HTERT-HM (cell line): ENCODE data around the genes DDX54 and TPCN1.

GRCh38 chr12:111313788-111314214, 55.1 kb downstream of the PHETA1 start:
- RRBS = no CpG with 5 or more reads among the region's 10 CpGs

DNA sequence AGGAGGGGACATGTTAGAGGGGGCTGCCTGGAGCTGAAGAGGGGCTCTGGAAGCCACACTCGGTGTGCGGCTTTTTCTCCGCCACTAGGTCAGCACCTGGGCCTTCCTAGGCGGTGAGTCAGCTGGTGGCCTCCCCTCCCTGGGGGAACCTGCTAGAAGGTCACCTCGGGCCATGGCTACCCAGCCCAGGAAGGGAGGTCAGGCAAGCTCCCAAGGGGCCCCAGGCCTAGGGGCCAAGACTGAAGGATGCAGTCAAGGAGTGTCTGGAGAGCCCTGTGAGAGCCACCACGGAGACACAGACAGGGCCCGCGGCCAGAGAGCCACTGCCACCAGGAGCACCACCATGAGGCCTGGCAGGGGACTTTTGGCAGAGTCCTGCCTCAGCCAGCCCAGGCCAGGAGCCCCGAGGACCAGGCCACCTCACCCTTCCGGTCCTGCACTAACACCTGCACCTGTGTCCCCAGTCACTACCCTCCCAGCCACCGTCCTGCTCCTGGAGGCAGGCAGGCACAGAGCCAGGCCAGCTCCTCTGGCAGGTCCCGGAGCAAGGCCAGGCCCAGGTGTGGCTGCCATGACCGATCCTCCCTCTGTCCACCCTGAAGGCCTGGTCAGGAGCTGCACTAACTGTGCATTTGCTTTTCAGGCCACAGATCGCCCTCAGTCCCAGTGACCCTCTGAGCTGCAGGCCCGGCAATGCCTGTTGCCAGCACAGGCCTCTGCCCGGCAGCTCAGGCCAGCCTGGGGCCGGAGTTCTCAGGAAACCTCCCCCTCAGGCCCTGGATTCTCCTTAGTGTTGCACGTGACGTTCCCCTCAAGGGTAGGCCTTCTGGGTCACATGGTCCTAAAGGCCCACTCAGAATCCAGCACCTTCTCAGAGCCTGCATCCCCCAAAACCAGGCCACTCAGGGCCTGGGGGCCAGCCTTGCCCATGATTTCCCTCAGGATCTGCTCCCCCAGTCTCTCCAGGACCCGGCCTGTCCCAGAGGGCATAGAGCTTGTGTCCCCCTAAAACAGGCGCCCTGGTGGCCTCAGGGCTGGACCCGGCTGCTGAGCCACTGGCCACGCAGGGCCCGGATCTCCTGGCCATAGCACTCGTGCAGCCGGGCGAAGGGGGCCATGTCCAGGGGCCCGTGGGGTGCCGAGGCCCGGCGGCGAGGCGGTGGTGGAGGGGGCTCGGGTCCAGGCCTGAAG, 6.8 kb downstream of the PHETA1 start:
- RRBS = 77% methylated on average over 11 of the region's 34 CpGs

GRCh38 chr12:111368157-111368865, 584 bp downstream of the PHETA1 start:
- RRBS = no CpG with 5 or more reads among the region's 28 CpGs

DNA sequence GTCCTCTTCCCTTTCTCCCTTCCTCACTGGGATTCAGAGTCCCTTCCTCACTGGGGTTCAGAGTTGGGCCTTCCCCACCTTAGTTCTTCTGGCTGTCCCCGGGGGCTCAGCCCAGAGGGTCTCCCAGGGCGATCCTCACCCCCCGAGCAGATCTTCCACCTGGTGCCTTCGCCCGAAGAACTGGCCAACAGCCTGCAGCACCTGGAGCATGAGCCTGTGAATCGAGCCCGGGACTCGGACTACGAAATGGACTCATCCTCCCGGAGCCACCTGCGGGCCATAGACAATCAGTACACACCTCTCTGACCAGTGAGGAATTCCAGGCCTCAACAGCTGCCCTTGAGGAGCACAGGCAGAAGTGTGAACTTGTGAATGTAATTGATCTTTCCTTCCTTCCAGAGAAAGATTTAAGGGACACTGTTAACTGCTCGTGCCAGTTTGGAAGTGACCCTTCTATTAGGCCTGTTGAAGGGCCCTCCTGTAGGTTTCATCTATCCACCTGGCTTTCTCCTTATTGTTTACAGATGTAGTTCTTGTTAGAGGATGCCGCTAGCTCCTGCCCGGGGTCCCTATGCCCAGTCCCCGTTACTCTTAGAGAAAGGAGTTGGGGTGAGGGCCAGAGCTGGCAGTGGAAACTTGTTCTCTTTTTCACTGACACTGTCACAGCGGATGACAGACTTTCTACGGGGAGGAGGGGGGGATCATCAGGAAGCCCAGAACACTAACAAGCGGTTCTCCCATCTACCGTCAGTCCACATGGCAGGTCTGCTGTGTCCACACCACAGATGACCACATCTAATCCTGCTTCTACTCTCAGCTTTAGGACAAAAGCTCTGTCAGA, 42.5 kb downstream of the SH2B3 start:
- RRBS = no CpG with 5 or more reads among the region's 19 CpGs

DNA sequence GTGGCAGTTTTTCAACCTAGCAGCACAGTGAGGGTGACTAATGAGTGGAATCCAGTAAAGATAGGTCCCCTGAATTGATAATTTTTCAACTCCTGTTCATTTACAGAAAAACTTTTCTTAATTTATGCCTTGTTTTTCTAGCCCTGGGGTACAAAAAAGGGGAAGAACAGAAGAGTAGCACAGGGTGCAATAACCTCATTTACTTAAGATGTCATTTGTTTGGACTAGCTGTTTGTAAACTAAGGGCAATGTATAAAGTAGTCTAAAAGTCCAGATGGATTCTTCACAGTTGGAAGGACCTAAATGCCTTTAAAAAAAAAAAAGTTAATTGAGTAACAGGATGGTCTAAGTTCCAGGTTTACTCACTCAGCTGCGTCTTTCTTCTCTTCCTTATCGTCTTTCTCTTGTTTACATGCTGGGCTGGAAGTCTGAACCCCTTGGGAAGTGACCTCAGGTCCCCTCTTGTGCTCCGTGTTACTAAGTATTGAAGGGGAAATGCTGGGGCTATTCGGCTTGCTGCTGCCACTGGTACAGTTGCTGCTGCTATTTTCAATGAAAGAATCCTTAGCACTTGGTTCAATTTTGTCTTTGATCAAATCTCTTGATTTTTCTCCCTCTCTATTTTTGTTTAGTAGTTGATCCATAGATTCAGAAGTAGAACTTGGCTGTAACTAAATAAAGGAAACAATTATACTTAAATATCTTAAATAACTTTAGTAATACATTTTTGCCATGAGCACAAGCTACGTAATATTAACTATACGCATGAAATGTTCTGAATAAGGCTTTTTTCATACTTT, 82.6 kb downstream of the SH2B3 start:
- RRBS = no CpG with 5 or more reads among the region's 6 CpGs

DNA sequence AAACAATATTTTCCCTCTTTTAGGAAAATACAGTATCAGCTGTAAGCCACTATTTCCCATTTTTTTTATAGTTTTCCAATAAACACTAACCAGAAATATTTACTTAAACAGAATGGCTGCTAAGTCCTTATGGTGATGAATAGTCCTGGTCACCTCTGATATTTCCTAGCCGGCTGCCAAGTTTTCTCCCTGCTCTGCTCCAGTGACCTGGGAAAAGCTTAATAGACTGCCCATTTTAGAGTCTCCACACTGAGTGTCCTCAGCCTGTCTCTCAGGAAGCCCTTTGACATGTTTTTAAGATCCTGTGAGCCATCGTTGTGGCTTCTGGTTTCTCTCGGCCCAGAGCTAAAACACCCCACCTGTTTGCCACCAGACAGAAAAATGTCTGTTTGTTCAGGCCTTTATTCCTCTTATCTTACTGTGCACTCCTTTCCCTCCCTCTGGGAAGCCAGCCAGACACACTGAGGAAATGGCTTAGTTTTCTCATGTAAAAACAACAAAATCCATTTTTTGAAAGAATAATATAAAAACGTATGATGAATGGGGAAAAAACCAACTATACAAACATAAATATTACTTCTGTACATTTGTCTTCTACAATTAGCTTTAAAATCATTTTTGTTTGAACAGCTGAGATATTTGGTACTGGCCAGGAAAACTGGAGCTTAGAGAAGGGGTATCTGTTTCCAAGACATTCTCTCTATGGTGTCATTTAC, 25.4 kb upstream of the ALDH2 start:
- RRBS = no CpG with 5 or more reads among the region's 4 CpGs

DNA sequence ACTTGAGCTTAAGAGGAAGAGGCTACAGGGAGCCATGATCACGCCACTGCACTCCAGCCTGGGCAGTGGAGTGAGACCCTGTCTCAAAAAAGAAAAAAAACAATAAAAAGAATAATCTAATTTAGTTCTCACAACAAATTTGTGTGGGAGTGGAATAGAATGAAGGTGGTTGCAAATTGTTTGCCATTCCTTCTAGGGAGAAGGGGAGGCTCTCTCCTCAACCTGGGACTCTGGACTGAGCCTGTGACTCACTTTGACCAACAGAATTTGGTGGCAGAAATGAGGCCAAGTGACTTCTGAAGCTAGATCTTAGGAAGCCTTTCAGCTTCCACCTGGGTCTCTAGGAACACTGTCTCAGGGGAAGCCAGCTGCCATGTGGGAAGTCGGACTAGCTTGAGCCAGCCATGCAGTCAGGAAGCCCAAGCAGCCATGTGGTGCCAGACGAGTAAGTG, 14.3 kb downstream of the ALDH2 start:
- RRBS = no CpG with 5 or more reads among the region's 3 CpGs

DNA sequence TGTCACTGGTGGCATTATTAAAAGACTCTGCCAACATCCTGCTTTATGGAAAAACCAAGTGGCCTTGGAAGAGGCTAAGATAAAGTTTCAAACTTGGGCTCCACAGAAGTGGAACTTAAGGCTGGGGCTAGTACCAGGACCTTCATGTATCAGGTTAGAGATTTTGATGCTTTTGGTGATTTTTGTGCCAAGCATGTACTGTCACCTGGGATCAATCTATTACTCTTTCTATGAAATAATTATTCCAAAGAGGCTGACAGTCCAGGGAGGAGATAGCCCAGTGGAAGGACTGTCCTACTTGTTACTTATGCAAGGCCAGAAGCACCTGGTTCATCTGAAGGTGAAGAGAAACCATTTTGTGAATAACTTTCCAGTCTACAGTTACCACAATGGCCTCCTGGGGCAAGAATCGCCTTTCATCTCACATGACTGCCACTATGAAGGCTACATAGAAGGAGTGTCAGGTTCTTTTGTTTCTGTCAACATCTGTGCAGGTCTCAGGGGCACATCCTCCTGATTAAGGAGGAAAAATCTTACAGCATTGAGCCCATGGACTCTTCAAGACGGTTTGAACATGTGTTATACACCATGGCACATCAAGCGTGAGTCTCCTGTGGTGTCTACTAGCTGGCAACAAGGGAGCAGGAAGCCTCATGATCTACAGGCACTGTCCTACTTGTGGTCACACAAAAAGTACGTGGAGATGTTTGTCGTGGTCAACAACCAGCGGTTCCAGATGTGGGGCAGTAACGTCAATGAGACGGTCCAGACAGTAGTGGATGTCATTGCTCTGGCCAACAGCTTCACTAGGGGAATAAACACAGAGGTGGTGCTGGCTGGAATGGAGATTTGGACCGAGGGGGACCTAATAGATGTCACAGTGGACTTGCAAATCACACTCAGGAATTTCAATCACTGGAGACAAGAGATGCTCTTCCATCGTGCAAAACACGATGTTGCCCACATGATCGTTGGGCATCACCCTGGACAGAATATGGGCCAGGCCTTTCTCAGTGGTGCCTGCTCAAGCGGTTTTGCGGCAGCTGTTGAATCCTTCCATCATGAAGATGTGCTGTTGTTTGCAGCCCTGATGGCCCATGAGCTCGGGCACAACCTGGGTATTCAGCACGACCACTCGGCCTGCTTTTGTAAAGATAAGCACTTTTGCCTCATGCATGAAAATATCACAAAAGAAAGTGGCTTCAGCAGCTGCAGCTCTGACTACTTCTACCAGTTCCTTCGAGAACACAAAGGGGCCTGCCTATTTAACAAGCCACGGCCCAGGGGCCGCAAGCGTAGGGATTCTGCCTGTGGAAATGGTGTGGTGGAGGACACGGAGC, 57.7 kb downstream of the MAPKAPK5 start:
- RRBS = no CpG with 5 or more reads among the region's 22 CpGs

GRCh38 chr12:111993584-111994360, 19.2 kb downstream of the TMEM116 start:
- RRBS = no CpG with 5 or more reads among the region's 4 CpGs

GRCh38 chr12:112149446-112150062, 24.2 kb downstream of the TRAFD1 start:
- RRBS = no CpG with 5 or more reads among the region's 7 CpGs

DNA sequence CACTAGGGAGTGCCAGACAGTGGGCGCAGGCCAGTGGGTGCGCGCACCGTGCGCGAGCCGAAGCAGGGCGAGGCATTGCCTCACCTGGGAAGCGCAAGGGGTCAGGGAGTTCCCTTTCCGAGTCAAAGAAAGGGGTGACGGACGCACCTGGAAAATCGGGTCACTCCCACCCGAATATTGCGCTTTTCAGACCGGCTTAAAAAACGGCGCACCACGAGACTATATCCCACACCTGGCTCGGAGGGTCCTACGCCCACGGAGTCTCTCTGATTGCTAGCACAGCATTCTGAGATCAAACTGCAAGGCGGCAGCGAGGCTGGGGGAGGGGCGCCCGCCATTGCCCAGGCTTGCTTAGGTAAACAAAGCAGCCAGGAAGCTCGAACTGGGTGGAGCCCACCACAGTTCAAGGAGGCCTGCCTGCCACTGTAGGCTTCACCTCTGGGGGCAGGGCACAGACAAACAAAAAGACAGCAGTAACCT, 170.2 kb upstream of the RPH3A start:
- RRBS = no CpG with 5 or more reads among the region's 27 CpGs

DNA sequence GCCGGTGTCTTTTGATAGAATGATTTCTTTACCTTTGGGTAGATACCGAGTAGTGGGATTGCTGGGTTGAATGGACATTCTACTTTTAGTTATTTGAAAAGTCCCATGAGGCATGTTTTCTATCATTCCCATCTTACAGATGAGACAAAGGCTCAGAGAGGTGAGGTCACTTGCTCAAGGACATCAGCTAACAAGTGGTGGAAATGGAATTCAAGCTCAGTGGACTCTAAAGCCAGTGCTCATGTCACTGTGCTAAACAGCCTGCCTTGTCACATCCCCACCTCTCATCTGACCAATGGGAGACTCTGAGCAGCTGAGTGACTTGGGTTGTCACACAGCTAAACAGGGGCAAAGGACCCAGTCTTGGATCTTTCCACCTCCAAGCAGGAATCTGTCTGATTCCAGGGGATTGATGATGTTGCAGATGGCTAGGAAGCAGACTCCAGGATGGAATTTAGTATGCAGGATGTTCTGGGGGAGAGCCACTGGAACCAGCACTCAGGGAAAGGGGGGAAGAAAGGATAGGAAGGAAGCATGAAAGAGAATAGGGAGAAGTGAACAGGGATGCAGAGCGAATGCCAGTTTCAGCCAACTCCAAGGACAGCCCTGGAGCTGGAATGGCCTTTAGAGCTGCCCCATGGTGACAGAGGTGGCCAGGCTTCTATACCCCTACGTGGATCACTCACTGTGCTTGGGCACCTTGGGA, 11.8 kb downstream of the OAS1 start:
- RRBS = no CpG with 5 or more reads among the region's 4 CpGs

GRCh38 chr12:113070919-113071581, 14.5 kb downstream of the DTX1 start:
- RRBS = no CpG with 5 or more reads among the region's 6 CpGs

GRCh38 chr12:113185196-113185881, at the start of gene DDX54:
Gene DDX54, minus strand, starts transcription at chr12:113185478.
- RRBS = 1% methylated on average over 43 of the region's 74 CpGs

- RRBS = no CpG with 5 or more reads among the region's 55 CpGs
Measured at GRCh38 chr12:113221209-113221764, at the start of gene TPCN1. Gene TPCN1, plus strand, starts transcription at chr12:113221464.

DNA sequence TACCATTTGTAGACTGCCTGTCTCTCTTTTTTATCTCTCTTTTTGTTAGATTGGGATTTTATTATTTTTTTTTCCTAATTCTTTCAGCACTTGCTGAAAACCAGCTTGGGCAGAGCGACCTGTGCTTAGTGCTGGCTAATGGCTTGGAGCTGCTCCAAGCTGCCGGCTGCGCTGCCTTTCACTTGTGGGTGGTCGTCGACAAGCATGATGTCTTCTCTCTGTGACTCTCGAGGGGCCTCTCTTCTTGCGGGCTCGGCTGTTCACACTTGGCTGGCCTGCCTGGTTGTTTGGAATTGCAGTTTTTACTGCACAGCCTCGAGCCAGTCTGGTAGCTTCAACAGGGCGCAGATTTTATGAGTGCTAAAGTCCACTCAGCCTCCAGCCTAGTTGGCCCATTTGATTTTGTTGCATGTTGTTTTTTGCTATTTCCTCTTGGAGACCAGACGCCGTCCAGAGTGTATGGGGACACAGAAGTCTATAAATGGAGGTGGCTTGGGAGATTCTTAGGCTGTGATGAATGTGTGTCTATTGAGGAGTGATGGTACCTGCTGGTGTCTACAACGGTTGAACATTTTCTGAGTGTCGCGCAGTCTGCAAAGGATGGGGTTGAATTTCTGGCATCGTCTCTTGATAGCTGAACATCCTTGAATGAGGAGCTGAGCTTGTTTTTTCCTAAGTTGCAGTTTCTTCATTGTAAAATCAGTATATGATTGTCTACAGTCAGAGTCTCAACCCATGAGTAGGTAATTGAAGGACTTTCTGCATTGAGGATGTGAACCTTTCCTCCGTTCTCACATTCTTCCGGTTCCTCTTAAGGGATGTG, 18.7 kb downstream of the TPCN1 start:
- RRBS = no CpG with 5 or more reads among the region's 18 CpGs

- RRBS = no CpG with 5 or more reads among the region's 14 CpGs
Measured at GRCh38 chr12:113297807-113298549, 36.9 kb downstream of the SLC8B1 start.

DNA sequence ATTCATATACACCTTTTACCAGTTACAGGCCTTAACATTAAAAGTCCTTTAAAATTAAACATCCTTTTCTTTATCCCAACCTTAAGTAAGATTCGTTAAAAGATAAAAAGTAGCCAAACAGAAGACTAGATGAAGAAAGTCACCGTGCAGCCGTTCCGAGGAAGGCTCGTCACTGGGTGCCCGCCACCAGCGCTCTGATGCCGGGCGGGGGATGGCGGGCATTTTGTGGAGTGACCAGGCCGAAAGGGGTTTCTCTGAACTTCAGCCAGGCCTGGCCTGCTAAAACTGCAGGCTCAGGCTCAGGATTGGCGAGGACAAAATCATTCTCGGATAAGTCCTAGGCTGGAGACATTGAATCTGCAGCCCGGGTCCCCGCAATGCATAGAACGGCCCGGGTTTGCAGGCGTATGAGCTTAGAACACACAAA, 1.4 kb downstream of the TBX5 start:
- RRBS = no CpG with 5 or more reads among the region's 18 CpGs

- RRBS = 9% methylated on average over 16 of the region's 47 CpGs
Measured at GRCh38 chr12:114448343-114449078, 42.6 kb upstream of the TBX5 start.

DNA sequence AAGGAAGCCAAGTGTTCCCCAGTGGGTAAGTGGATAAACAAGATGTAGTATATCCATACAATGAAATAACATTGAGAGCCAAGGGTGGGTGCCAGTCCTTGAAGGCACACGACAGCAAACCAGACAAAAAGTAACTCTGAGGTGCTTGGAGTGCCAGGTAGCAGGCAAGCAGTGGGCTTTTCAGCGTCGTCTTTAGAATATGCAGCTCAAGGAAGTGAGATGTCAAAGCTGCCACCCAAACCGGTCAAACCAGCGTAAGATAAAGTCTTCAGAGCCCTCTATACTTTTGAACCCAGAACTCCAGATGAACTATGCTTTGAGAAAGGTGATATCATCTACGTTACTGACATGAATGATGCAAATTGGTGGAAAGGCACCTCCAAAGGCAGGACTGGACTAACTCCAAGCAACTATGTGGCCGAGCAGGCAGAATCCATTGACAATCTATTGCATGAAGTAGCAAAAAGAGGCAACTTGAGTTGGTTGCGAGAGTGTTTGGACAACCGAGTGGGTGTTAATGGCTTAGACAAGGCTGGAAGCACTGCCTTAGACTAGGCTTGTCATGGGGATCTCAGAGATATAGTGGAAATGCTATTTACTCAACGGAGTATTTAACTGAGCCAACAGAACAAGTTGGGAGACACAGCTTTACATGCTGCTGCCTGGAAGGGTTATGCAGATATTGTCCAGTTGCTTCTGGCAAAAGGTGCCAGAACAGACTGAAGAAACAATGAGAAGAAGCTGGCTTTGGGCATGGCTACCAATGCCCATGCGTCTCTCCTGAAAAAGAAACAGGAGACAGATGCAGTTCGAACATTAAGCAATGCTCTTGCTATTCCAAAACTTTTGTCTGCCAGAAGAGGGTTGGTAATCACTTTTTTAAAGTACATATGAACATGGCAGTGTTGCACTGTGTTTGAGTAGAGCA, 95.7 kb downstream of the TBX3 start:
- RRBS = no CpG with 5 or more reads among the region's 12 CpGs